Thoracic aorta endothelial cell (primary cell): ENCODE results near the genes KCTD4, SLC25A30 and CPB2.

DNA sequence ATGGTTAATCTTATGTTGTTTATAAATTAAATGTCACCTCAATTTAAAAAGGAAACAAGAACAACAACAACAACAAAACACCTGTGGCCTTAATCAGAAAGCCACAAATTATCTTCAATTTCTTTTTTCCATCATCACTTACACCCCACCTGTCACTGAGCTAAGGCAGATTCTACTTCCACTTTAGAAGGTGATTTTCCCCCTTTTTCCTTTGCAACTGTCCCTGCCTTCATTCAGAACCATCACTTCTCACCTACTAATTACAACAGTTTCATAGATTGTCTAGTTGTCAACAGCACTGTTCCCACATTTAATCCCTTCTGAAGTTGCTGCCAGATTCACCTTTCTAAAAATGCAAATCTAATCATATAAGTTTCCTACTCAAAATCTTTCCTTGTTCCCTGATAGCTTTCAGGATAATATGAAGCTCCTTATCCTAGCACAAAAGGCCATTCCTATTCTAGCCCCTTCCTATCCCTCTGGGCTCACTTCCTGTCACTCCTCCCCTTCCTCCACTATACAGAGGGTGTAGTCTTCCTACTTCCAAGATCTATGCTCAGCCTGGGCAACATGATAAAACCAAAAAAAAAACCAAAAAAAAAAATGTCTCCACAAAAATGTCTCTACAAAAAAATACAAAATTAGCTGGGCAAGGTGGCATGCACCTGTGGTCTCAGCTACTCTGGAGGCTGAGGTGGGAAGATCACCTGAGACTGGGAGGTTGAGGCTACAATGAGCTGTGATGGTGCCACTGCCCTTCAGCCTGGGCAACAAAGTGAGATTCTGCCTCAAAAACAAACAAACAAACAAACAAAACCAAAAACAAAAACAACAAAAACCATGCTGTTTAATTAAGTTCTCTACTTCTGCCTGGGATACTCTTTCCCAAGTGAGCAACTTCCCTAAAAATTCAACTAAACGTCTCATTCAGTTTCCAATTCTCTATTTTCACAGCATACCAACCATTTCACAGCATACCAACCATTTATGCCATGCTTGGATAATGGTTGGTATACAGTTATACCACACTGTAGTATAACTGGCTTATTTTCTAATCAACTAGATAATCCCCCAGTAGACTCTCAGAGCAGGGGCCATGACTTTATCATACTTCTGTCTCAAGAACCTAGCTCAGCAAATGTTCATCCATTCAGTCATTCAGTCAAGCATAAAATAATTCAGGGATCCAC, 78.2 kb downstream of the TSC22D1 start:
- CAGE, long polyA plus RNA = no peak

- CAGE, long polyA plus RNA = no peak
Measured at GRCh38 chr13:44555009-44555715, 21.0 kb downstream of the TSC22D1 start.

GRCh38 chr13:44576879-44577209, 714 bp upstream of the TSC22D1 start:
- CAGE, long polyA plus RNA = no peak

DNA sequence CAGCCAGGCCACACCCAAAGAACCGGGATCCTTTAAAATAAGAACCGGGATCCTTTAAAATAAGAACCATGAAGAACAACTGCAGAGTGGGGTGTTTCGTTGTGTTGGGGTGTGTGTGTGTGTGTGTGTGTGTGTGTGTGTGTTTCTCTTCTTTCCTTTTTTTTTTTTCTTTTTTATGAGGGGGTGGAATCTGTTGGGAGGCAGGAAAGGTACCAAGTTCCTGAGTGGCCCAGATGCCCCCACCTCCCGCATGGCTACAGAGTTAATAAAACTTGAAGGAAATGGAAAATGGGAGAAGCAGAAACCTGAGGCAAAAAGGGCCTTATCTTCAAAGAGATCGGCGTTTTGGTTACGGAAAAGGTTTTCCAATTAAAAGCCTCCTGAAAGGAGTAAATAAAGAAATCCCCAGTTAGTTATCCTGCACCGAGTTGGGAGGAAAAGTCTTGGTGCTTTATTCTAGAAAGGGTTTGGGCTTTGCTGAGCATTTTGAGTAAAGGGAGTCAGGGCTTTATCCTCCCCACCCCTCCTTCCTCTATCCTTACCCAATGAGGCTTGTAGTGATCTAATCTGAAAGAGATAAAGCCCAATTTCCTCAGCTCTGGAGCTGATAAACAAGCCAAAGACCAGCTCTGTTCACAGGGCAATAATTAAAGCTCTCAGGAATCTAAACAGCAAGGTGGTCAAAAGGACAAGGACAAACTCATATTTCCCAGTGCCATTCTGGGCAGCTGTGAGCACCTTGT, 188.7 kb upstream of the TSC22D1 start:
- CAGE, long polyA plus RNA = no peak

DNA sequence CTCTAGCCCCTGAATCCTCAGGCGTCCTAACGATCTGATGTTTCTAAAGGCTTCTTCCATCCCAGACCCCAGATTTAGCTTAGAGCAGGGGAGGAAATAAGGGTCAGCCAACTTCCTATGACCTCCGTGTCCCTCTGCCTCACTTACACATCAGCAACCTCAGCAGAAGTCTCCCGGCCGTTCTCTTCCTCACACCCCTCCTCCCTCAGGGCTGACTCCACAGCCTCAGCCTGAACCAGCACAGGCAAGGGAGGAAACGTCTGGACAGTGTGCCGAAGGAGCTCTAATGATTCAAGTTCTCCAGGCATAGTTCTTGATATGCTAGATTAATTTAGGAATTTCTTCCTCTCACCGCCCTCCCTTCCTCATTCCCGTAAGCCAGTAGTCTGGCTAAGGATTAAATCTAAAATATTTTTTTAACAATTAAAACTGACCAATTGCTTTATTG, 121.4 kb downstream of the NUFIP1 start:
- CAGE, long polyA plus RNA = no peak

- CAGE, long polyA plus RNA = no peak
Measured at GRCh38 chr13:45130499-45130993, 10.2 kb downstream of the GTF2F2 start.

GRCh38 chr13:45200839-45201316, at the start of gene KCTD4:
Gene KCTD4 (minus strand): TSS chr13:45201045.
- CAGE, long polyA plus RNA = no peak

GRCh38 chr13:45295373-45295920, 45.5 kb downstream of the TPT1 start:
- CAGE, long polyA plus RNA = no peak

DNA sequence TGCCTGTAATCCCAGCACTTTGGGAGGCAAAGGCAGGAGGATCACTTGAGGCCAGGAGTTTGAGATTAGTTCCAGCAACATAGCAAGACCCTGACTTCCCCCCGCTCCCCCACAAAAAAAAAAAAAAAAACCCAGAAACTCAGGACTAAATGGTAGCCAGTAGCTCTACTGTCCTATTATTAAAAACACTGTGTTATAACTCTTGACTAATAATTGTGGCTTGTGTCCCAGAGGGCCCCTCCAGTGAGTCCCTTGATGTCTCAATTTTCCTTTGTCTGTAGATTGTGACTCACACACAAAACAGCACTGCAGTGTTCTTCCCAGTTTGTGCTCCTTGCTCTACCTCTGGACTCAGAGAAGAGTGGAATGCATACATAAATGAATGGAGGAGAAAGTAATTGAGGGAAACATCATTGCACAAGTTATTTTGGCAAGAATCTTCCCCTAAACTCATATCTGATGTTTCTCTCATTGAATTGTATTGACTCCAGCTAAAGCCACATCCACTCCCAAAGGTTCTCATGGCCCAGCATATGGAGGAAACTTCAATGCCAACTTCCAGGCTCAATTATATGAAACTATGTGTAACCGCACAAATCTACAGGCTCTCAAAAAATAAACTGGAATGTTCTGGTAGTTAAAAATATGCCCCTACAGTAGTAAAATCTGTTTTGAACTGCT, 8.7 kb downstream of the TPT1 start:
- CAGE, long polyA plus RNA = no peak

- CAGE, long polyA plus RNA = no peak
Measured at GRCh38 chr13:45333700-45334768, 6.9 kb downstream of the TPT1 start.

- CAGE, long polyA plus RNA = no peak
Measured at GRCh38 chr13:45337903-45338498, 3.0 kb downstream of the TPT1 start.

- CAGE, long polyA plus RNA = no peak
Measured at GRCh38 chr13:45338499-45339216, 2.3 kb downstream of the TPT1 start.

DNA sequence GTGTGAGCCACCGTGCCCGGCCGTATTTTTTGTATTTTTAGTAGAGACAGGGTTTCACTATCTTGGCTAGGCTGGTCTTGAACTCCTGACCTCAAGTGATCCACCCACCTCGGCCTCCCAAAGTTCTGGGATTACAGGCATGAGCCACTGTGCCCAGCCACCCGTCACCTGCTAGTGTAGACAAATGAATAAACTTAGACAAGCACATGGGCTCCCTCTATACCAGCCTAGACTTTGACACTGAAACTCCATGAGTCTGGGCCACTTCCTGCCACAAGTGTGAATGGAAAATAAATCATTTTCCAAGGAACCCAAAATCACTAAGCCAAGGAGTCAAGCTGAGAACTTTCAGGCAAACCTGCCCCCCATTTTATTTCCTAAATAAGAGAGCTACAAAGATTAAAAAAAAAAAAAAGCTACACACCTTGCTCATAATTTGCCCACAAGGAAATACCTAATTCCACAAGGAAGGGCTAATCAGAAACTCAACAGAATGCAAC, 27.1 kb upstream of the TPT1 start:
- CAGE, long polyA plus RNA = no peak

- CAGE, long polyA plus RNA = no peak
Measured at GRCh38 chr13:45412162-45412641, 6.0 kb downstream of the SLC25A30 start.

- CAGE, long polyA plus RNA = no peak
Measured at GRCh38 chr13:45417515-45418639, at the start of gene SLC25A30. Gene SLC25A30 (minus strand): TSS chr13:45418373.

- CAGE, long polyA plus RNA = no peak
Measured at GRCh38 chr13:45669455-45669970, 32.6 kb upstream of the CBY2 start.

DNA sequence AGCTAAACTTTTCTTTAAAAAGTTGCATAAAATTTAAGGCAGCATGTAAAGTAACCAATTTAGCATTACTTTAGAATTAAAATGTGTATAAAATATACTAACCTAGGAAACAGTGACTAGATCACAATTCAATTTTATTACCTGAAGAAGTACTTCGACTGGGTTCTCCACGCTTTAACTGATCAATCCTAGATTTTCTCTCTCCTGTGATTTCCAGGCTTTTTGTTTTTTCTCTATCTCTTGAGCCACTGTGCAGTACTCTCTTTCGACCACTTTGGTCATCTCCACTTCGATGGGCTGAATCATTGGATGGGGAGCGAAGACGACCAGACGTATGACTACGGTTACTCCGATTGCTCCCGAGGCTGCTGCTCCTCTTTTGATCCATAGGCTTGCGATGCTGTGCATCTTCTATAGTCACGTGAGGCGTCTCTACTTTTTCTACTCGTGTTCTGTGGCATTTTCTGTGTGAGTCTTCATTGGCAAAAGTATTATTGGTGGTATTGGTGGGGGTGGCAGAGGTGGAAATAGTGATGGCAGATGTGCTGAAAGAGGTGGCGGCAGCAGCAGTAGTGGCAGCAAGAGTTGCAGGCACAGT, 83.8 kb downstream of the ZC3H13 start:
- CAGE, long polyA plus RNA = no peak

DNA sequence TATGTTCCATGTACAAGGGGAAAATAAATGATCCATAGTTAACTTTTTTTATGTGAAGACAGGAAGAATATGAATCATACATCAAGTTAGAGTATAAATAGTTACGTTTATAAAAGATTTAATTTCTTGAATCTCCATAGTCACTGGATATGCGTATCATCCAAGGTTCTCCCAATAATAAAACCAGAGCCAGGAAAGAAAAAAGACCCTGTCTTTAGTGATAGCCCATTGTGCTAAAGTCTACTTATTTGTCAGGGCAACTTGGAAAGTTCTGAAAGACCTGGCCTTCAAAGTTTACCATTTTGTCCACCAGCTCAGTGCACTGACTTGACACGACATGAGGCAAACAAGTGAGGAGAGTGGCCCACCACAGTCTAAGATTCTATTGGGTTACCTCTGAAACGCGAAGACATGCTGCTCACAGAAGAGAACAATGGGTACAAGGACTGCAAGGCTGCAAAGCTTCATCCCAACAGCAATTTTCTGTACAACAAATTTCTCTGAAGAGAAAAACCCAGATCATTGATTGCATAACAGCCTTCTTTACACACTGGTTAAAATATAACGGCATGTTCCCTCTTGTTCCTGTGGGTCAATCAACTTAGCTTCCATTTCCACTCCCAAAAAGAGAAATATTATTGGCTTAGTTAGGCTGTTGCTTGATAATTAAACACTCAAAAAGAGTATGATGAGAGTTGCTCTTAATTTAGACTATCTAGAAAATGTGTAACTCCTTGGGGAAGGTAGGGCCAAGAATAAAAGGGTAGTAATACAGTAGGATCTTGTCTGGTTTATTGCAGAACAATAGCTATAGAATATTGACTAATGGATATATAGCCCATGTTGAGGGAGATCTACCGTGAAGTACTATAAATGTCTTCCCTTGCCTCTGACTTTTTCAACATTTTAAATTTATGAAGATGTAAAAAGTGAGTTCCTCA, at the start of gene CPB2:
Gene CPB2, minus strand, starts transcription at position 492 of the 941 bp plus-strand sequence.
- CAGE, long polyA plus RNA = no peak

DNA sequence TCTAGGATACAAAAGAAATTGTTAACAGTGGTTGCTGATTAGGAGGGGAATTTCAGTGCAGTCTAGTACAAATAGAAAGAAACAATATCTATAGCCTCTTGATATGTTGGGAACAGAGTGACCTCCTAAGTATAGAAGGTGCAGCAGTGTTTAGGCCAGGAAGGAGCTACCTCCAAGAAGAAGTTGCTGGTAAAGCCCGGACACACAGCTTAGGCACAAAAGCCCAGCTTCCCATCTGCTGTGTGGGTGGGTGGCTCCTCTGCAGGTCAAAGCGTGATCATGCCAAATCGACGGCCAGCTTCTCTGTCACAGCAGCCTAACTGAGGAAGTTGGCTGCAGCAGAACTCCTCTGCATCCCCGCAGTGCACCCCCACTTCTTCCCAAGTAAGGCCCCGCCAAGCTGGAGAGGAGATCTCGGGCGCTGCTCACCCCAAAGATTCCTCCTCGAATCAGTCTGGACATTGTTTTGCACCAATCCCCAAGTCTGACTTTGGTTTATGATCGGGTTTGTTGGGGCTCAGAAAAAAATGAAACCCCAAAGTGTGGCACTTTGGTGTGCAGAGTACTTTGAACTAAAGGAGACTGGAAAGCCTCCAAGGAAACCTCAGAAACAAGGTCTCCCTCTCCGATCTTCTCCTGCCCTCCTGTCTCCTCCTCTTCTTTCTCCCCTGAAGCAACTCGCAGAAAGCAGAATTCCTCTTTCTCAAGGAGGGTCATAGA, 19.7 kb upstream of the CPB2 start:
- CAGE, long polyA plus RNA = no peak

DNA sequence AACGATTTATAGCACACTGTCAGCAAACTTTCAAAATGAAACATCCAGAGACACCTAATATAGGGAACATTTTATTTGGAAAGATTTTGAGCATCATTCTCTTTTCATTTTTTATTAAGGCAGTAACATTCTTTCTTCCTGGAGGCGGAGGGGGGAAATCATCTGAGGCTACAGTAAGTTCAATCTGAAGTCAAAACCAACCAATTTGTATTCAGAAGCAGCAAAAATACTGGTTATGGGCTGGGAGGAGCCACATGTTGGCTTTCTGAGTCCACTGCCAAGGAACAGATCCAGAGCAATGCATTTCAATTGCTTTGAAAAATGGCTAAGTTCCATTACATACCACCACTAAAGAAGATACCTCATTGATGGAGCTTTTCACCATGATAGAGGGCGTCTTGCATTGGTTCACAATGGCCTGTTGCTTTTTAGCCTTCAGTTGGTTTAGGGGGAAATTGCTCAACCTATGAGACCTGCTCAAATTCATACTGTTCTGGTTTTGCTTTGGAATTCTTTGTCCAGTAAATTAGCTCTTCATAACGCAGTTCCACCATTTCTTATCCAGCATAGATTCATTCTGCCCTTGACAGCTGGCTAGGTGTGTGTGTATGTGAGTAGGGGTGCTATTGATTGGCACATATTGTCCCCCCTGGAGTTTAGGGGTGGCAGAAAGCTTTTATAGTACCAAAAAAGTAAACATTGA, 21.2 kb upstream of the CPB2 start:
- CAGE, long polyA plus RNA = no peak